Fibroblast of villous mesenchyme (primary cell): ENCODE data around the genes LMAN2L, ANKRD36, ANKRD36B and C2orf92.

DNA sequence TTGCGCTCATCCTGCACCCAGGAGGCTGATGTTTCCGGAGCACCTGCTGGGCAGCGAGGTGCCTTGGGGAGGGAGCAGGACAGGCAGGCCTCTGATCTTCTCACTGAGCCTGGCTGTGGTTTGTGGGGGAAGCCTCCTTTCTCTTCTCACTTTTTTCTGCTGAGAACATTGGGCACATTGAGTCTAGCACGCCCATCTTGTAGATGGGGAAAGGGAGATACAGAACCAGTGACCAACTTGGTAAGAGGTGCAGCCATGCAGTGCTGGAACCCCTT is 2.4 kb downstream of the ARID5A start:
- CAGE, long polyA plus RNA: no peak

DNA sequence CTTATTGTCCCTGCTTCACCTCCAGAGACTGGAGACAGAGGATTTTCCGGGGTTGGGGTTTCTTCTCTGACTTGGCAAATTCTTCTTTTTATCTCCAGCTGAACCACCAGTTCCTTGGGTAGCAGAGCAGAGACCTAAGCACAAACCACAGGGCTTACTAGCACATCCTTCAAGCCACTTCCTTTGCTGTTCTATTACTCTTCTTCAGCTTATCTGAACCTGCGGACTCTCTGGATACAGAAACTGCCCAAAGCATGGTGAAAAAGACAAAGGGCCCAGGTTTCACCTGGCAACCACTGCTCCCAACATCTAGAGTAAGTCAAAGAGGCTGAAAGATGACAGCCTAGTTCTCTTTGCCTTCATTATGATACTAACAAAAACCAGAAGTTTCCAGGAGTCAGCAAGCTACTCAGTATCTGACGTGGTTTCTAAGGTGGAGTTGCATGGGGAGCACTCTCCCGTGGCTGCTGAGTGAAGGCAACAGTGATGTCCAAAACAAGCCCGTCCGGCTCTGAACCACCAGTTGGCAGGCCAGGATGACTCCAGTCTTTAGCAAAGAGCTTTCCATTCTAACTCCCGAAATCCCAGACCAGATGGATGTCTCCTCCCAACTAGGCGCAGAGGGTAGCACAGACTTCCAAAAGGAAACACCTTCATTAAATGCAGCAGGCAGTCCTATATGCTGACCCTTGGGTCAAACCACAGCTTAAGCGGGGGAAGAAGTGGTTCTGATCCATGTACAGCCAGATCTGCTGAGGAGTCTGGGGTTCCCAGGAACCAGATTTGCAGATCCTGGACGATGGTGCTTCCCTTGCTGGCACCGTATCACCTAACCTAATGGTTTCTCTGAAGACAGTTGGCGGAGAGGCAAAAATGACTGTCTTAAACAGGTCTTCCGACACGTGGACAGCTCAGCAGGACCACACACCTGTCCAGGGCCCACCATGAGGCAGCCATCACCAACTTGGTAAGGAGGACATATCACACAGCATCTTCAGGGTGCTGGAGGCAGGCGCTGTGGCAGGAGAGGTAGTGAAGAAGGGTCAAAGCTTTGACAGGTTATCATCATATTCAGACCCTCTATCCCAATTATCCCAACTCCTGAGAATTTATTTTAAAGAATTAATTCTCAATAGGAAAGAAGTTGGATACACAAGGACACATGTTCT is 43.1 kb downstream of the KANSL3 start:
- CAGE, long polyA plus RNA: no peak

DNA sequence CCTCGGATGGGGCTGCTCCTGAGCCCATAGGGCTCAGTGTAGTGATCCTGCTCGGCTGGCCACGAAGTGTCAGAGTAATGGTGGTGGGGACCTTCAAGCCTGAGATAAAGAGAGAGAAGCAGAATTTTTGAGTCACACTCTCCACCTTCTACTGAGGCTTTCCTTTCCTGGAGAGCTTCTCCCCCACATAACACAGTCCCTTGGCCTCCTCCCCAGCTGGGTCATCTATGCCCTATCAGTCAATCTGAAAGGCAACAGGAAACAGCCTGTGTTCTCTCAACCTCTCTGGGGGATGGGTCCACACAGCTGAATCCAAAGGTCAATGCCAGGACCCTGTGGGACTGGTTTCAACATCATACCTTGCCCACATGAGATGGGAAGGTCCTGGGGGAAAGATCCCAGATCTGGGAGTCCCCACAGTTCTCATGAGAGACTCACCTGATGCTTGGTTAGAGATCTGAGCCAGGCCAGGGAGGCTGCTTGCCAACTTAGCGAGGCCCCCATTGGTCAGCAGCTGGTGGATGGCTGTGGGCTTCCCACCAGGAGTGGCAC is 36.4 kb downstream of the KANSL3 start:
- CAGE, long polyA plus RNA: no peak

DNA sequence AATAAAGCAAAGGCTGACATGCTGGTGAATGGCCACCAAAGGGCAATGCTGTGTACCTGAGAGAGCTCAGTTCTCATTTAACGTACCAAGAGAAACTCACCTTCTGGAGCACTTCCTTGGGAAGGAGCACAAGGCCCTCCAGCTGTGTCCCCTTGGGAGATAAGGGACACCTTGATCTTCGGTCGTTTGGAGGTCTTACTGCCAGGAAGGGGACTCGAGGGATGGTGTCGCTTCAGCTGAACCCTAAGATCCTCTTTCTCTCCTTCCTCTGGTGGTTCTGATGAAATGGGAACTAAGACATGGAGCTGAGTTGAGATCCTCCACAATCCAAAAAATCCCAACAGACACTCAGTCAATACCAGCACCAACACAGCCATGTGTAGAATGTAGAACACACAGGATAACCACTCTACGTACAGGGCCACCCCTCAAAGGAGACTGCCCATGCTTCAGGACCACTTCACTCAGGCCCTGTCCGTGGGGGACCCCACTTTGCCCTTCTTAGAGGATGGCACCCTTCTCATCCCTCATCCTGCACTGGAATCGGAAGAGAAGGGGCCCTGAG is 32.8 kb downstream of the KANSL3 start:
- CAGE, long polyA plus RNA: no peak

- CAGE, long polyA plus RNA: no peak
These were observed 25.5 kb downstream of the LMAN2L start for GRCh38 chr2:96714144-96714968.

DNA sequence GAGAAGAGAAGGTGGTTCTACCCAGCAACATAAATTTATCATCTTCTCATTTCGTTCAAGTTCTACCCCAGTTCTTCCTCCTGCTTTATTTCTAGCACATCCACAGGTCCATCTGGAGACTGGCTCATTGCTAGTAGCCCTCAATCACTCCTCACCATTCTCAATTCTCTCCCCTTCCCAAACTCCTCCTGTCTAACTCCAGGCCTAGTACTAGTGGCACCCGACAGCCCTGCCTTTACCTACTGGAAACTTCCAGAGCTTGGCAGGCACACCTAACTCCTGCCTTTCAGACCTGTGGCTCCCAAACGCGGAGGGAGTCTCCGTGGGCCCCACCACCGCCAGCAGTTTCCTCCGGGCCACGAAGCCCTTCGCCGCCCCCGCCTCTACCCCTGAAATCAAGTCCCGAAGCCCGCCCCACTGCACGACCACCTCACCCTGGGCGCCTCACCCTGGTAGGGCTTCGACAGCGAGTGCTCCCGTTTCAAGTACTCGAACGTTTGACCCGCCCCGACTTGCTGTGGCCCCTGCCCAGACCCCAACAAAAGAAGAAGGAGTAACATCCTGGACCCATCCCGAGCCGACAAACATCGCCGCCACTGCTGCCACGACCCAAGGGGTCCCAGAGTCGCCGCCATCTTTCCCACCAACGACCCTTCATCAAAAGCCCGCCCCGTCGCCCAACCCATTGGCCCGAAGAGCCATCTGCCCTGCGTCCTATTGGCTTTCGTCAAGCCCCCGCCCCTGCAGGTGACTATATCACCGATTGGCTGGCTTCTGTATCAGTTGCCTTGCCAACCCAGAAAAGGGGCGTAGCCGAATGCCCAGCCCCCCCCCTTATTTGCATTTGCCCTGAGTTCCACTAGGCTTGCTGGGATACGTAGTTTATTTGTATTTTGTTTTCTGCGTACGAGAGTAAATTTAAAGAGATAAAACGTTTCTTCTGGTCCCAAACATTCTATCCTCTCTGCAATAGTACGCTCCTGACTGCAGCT is at the start of gene LMAN2L:
Gene LMAN2L (minus strand): TSS at position 659 of the 992 bp plus-strand sequence.
- CAGE, long polyA plus RNA: start-site peak on the minus strand centred at position 643 of the sequence, 17 bp wide, 221 and 29 reads in 2 replicates

DNA sequence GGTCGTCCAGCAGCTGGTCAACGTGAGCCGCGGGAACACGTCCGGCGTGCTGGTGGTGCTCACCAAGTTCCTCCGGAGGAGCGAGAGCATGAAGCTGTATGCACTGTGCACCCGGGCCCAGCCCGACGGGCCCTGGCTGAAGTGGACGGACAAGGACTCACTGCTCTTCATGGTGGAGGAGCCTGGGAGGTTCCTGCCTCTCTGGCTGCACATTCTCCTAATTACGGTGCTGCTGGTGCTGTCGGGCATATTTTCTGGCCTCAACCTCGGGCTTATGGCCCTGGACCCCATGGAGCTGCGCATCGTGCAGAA is 598 bp downstream of the CNNM4 start:
- CAGE, long polyA plus RNA: no peak

- CAGE, long polyA plus RNA: no peak
These were observed 7.4 kb downstream of the CNNM4 start for GRCh38 chr2:96767920-96768741.

DNA sequence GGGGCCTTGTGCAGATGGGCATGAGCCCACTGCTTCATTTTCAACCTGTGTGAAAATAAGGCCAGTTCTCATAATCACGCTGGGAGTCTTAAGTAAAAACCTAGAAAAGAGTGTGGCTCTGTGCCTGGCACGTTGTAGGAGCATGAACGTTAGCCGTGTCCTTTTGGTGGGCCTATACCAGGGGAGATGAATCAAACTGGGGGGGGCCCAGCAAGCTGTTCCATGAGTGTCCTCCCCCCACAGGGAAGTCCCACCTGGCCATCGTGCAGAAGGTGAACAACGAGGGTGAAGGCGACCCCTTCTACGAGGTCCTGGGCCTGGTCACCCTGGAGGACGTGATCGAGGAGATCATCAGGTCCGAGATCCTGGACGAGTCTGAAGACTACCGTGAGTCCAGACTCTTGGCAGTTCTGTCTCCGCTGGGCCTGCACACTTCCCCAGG is 8.8 kb downstream of the CNNM3 start:
- CAGE, long polyA plus RNA: no peak

GRCh38 chr2:96873972-96875224 is 4.5 kb upstream of the SEMA4C start:
- CAGE, long polyA plus RNA: no peak

DNA sequence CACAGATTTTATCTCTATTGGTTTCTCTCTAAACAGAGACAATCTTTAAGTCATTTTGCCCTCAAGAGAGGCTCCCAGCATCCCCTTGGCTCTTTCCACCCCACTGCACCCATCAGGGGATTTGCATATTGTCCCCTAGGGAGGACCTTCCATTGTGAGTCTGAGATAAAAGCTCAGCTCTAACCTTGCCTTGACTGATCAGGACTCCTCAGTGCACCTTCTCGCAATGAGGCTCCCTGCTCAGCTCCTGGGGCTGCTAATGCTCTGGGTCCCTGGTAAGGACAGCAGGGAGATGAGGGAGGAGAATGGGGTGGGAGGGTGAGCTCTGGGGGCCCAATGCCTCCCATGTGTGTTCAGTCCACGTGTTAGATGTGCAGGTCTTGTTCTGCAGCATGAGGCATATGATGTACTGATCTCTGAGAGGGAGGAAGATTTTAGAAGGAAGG is 48.7 kb downstream of the FAHD2B start:
- CAGE, long polyA plus RNA: no peak

DNA sequence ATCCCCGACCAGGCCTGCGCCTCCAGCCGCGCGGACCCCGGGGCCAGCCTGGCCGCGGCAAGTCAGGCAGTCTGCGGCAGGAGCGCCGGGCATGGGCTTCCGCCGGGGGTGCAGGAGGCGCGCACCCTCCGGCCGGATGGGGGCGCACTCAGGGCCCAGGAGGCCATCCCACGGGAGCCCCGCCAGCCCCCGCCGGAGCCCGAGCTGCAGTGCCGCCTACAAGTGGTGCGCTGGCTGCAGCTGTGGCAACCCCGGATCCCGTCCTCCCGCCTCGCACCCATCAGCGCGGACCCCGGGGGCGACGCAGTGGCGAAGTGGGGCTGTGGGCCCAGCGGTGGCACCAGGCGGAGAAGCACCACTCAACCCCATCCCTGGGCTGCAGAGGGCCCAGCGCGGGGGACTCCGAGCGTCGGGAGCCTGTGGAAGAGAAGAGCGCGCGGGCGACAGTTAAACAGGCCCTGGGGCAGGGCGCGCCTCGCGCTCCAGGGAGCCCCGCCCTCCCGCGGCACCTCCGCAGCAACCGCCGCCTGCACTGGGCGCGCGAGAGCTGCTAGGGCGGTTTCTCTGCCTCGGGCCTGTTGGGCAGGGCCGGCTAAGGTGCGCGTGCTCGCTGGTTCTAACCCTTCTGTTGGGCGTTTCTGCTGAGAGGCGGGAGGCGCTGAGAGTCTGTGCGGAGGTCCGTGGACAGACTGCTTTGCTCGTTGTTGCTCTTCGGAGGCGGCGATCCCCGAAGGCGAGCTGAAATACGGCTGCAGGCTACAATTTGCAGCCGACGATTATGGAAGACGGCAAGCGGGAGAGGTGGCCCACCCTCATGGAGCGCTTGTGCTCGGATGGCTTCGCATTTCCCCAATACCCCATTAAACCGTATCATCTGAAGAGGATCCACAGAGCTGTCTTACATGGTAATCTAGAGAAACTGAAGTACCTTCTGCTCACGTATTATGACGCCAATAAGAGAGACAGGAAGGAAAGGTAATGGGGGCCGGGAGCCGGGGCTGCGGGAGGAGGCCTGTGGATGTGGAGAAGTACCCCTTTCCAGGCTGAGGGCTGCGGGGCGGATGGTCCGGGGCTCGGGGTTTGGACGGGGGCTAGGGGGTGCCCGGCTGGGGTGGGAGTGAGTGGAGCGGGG is at the start of gene ANKRD36:
Gene ANKRD36 (plus strand): TSS at position 192 of the 1,132 bp plus-strand sequence.
- CAGE, long polyA plus RNA: no peak

DNA sequence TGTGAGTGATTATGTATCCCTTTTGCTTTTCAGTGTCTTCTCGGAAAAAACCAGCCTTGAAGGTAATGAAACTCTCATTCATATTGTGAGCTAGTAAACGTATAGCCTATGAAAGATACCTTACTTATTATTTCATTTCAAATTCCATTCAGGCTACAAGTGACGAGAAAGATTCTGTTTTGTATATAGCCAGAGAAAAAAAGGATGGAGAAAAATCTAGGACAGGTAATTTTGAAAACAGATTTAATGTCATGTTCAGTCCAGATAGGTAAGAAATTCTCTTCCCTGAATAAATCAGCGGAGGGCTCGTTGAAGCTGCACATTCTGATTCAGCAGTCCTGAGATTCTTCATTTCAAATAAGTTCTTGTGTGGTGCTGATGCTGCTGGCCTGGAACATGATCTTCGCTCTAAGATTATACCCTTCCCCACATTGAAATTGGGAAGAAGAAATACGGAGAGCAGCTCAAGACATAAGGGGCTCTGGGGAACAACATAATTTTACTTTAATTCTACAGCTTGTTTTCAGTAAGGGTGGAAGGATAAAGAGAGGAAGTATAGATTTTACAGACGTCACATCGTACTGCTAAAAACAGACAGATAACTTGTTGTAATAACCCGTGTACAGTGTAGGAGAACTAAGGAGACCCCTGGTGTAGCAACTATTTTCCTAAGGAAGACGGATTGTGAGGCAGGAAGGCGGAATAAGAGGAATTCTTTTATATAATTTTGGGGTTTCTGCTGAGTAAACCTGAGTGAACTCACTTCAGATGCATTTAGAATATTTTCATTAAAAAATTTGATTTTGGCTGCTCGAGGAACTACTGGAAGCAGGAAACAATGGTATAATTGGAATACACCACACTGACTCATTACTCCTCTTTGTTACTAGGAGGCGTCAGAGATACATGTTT is 97.0 kb downstream of the ANKRD36 start:
- CAGE, long polyA plus RNA: no peak

DNA sequence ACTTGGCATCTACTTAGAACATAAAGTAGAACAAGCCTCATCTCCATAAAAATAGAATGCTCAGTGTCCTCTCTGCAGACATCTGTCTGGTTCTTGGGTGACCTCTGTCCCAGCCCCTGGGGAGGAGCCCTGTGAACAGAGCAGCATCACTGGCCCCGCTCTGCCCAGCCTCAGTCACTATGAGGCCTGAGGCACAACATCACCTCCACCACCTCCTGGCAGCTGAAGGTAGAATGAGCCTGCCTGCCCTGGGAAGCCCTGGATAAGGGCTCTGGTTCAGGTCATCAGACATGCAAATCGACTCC is 229.5 kb downstream of the ANKRD36B start:
- CAGE, long polyA plus RNA: no peak

DNA sequence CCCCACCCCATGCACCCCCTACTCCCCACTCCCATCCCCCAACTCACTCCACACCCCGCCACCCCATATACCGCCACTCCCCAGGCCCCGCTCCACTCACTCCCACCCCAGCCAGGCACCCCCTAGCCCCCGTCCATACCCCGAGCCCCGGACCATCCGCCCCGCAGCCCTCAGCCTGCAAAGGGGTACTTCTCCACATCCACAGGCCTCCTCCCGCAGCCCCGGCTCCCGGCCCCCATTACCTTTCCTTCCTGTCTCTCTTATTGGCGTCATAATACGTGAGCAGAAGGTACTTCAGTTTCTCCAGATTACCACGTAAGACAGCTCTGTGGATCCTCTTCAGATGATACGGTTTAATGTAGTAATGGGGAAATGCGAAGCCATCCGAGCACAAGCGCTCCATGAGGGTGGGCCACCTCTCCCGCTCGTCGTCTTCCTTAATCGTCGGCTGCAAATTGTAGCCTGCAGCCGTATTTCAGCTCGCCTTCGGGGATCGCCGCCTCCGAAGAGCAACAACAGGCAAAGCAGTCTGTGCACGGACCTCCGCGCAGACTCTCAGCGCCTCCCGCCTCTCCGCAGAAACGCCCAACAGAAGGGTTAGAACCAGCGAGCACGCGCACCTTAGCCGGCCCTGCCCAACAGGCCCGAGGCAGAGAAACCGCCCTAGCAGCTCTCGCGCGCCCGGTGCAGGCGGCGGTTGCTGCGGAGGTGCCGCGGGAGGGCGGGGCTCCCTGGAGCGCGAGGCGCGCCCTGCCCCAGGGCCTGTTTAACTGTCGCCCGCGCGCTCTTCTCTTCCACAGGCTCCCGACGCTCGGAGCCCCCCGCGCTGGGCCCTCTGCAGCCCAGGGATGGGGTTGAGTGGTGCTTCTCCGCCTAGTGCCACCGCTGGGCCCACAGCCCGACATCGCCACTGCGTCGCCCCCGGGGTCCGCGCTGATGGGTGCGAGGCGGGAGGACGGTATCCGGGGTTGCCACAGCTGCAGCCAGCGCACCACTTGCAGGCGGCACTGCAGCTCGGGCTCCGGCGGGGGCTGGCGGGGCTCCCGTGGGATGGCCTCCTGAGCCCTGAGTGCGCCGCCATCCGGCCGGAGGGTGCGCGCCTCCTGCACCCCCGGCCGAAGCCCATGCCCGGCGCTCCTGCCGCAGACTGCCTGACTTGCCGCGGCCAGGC is at the start of gene ANKRD36B:
Gene ANKRD36B (minus strand): TSS at position 595 of the 1,171 bp plus-strand sequence.
- CAGE, long polyA plus RNA: no peak

DNA sequence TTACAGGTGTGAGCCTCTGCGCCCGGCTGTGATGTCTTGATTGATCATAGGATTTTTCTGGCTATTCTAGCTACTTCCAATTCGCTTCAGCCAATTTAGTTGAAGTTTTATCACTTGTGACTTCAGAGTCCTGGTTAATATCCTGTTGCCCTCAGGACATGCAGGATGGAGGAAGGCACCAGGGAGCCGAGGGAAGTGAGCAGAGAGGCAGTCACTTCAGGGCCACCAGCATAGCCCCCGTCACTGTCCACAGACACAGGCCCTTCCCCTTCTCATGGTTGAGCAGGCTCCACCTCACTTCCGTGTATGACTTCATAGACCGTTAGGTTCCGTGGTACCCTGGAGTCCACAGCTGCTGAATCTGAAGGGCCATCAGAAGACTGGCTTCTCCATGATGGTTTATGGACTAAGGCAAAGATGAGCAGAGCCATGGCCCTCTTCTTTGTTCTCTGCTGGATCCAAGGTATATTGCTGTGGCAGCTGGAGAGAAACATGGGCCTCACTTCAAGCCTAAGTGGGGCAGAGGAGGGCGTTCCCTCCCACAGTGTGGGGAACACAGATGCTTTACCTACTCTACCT is at the start of gene C2orf92:
Gene C2orf92 (plus strand): TSS at position 342 of the 579 bp plus-strand sequence.
- CAGE, long polyA plus RNA: no peak

DNA sequence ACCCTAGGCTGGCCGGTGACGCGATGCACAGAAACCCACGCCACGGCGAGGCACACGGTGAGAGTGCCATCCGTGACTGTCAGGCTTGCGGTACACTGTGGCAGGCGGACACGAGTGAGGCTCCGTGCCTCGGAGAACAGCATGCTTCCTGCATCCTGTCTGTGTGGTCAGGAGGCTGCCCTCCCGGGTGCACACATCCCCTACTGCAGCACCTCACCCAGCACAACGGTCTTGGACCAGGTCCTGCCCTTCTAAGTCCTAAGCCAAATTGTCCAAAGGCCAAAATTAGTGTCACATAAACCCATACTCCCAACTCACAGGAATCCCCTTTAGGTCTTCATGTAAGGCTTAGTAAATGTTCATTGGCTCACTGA is 48.0 kb downstream of the ZAP70 start:
- CAGE, long polyA plus RNA: no peak

DNA sequence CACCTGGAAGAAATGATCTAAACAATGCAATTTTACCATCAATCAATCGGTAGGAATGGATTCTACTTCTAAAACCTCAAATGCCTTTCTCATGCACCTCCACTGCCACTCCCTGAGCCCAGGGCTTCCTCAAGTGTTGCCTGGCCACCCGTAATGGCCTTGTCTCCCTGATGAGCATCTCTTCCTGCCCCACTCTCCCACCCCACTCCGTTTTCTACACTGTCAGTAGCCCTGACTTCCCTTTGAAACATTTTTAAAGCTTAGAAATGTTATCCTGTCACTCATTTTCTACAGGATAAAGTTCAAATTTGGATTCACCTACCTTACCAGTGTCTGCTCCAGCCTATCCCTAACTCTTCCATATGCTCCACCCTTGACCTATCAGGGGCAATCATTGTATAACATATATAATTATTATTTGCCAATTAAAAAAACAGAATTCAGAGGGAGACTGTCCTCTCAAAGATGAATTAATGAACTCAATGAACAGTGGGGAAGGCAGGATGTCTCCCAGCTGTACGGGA is 66.9 kb downstream of the ZAP70 start:
- CAGE, long polyA plus RNA: no peak

GRCh38 chr2:97794733-97795150 is 81.4 kb downstream of the ZAP70 start:
- CAGE, long polyA plus RNA: no peak

DNA sequence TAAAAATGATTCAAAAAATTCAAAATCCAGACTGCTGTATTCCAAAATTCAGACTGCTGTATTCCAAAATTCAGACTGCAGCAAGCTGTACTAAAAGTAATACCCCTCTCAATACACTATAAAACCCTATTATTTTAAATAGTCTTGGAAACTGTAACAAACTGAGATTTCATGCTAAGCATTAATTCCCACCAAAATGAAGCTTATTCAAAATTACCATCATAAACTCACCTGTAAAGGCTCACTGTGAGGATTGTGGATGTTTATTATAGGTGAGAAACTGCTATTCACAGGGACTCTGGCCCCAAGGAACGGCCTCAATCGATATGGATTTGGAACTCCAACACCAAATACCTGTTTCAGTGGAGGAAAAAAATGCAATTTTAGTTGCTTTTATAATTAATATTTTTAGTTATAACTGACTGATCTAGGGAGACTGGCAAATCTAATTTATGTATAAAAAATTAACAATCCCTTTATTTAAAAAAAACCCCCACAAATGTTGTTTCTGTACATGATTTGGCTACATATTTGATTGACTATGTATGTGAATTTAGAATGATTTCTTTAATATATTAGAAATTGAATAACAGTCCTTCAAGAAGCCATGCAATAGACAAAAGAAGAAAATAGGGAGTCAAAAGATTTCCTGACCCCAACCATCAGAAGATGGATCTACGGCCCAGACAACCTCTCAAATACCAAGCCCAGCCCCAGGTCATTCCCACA is 128.4 kb downstream of the ZAP70 start:
- CAGE, long polyA plus RNA: no peak